ENCODE results near the genes GGTA1 and DAB2IP.

- PRO-cap = bidirectional peak, plus-strand start at chr9:121286521, minus-strand start at chr9:121286443
Measured at GRCh38 chr9:121286292-121287384, 18.7 kb downstream of the GSN start.

DNA sequence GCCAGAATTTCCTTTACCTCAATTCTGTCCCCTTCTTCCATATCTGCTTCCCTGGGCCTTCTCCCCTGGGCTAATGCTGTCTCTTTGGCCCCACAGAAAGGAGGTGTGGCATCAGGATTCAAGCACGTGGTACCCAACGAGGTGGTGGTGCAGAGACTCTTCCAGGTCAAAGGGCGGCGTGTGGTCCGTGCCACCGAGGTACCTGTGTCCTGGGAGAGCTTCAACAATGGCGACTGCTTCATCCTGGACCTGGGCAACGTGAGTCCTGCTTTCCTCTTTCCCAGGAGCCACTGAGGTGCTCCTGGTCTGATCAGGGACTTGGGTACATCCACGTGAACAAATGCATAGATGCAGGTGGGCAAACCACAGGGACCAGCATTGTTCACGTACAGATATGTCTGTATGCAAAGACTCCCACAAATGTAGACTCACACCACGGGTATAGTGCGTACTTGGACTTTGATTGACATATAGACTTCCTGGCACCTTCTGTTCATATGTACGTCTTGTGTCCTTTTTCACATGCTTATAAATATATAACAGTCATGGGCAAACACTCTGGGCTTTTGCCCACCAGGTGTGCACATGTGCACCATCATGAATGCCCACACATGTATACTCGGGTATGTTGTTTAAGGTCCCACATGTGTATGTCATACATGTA lies 42.8 kb downstream of the GSN start:
- PRO-cap = no peak

GRCh38 chr9:121318591-121318845 lies 50.6 kb downstream of the GSN start:
- PRO-cap = no peak

GRCh38 chr9:121321035-121321597 lies 48.9 kb downstream of the STOM start:
- PRO-cap = no peak

DNA sequence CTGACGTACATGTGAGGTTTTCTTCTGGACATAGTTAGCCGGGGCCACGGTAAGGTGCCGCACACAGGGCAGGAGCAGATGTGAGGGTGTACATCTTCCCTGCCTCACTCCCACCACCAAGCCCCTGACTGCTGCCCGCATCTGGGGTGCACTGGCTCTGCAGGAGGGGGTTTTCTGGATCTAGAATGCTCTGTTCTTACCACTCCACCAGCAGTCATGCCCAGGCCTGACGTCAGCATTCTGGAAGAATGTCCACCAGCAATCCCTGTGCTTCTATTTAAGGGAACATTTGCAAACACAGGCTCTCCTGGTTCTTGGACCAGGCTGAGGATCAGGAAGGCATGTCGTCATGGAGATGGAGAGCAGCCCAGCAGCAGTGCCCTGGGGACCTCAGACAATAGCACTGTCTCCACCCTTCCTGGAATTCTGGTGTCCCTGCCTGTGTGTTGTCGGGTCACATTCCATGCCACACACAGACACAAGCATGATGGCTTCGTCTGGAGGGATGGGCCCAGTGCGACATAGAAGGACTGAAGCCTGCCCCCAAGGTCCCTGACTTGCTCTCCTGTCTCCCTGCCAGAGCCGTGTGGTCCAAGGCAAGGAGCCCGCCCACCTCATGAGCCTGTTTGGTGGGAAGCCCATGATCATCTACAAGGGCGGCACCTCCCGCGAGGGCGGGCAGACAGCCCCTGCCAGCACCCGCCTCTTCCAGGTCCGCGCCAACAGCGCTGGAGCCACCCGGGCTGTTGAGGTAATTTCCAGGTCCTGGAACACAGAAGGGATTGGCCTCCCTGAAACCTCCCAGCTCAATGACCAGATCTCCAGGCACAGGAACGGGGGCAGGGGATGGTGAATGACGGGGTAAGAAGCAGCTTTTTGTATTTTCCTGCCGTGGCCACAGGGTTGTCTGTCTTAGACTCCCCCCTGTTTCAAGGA lies 43.9 kb downstream of the STOM start:
- PRO-cap = no peak

DNA sequence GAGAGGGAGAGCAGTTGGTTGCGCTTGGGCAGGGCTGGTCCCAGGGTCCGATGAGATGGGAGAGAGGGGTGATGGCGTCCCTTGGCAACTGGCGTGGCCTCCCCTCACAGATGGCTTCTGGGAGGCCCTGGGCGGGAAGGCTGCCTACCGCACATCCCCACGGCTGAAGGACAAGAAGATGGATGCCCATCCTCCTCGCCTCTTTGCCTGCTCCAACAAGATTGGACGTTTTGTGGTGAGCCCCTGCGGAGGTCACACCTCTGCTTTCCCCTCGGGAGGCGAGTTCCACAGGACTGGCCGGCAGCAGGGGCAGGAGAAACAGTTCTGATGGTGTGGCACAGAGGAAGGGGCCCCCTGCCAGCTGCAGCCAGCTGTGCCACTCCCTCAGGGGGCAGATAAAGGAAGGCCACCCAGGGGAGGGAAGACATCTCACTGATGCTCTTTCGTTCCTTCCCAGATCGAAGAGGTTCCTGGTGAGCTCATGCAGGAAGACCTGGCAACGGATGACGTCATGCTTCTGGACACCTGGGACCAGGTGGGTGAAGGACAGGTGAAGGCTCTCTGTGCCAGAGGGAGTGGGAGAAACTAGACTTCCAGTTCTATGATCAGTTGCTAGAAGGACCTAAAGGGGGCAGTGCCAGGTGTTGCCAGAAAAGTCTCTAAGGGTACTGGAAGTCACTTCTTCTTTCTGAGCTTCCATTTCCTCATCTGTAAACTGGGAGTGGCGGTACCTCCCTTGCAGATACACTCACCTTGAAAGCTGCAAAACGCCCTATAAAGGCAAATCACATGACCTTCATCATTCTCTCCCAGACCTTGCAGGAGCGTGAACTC lies 41.1 kb downstream of the STOM start:
- PRO-cap = no peak

- PRO-cap = no peak
Measured at GRCh38 chr9:121332354-121332881, 37.6 kb downstream of the STOM start.

- PRO-cap = no peak
Measured at GRCh38 chr9:121362552-121363531, 7.2 kb downstream of the STOM start.

- PRO-cap = bidirectional peak, plus-strand start at chr9:121499831, minus-strand start at chr9:121499748; bidirectional peak, plus-strand start at chr9:121500187, minus-strand start at chr9:121500061
Measured at GRCh38 chr9:121499635-121500497, at the start of gene GGTA1. Gene GGTA1, minus strand, starts transcription at chr9:121499844.

DNA sequence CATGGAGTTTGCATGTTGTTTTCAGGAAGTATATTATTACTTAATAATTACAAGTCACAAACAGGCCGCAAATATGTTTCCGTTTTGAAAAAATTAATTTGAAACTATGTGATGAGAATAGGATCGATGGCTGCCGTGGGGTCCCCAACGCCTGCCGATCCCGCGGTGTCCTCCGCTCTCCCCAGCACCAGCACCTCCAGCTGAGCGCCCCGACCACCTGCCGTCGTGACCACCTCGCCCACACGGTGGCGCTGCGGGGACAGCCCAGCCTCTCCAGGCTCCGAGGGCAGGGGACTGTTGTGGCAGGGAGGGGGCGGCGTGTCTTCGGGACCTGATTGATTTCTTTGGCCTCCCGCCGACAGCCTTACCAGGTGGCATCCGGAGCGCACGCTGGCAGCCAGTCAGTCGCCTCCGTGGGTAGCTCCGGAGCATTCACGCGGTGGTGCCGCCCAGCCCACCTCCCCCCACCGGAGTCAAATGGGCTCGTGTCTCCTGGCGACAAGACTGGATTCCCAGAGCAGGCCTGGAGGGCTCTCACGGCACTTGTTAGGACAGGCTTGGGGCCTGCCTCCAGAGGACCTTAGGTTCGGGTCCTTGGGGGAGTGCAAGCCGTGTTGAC lies 50.9 kb upstream of the GGTA1 start:
- PRO-cap = no peak

- PRO-cap = no peak
Measured at GRCh38 chr9:121601079-121601613, 50.3 kb upstream of the DAB2IP start.

DNA sequence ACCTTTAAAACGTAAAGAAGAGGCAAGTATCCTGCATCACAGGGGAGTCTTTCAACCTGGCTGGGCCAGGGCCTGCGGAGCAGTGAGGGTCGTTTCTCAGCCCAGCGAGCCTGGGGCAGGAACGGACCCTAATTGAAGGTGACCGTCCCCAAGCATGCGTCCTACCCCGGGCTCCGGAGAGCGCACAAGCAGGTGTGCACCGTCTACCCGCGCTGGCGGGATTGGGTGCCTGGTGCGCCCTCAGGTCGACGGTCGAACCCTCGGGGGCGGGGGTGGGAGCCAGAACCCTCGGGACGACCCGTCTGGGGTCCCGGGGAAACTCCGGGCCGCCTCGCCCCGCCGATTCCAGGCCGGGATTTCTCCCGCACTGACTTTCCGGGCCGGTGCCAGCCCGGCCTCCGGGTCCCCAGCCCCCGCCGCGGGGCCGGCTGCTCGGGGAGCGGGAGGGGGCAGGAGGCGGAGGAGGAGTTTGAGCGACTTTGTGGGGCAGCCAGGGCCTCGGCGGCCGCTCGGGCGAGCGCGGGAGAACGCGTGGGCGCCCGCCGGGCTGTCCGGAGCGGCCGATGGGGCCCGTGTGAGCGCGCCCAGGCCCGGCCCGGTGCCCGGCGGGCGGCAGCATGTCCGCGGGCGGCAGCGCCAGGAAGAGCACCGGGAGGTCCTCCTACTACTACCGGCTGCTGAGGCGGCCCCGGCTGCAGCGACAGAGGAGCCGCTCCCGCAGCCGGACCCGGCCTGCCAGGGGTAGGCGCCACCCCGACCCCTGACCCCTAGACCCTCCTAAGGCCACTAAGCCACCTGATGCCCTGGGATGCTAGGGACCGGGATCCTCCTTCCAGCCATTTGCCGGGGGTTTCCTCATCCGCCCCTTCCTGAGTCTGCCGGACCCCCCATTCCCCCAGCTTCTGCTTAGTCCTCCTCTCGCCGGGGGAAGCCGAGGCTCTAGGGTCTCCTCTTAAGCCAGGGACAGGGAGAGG lies at the start of gene DAB2IP:
Gene DAB2IP, plus strand, starts transcription at position 476 of the 974 bp plus-strand sequence.
- PRO-cap = bidirectional peak, plus-strand start at position 218 of the sequence, minus-strand start at position 223 of the sequence; bidirectional peak, plus-strand start at position 476 of the sequence, minus-strand start at position 369 of the sequence

GRCh38 chr9:121720073-121720906 lies 68.9 kb downstream of the DAB2IP start:
- PRO-cap = bidirectional peak, plus-strand start at chr9:121720520, minus-strand start at chr9:121720408

- PRO-cap = bidirectional peak, plus-strand start at chr9:121738510, minus-strand start at chr9:121738360
Measured at GRCh38 chr9:121738148-121738701, 86.8 kb downstream of the DAB2IP start.

GRCh38 chr9:121746247-121746823 lies 94.9 kb downstream of the DAB2IP start:
- PRO-cap = no peak

- PRO-cap = no peak
Measured at GRCh38 chr9:121774189-121774487, 122.7 kb downstream of the DAB2IP start.

DNA sequence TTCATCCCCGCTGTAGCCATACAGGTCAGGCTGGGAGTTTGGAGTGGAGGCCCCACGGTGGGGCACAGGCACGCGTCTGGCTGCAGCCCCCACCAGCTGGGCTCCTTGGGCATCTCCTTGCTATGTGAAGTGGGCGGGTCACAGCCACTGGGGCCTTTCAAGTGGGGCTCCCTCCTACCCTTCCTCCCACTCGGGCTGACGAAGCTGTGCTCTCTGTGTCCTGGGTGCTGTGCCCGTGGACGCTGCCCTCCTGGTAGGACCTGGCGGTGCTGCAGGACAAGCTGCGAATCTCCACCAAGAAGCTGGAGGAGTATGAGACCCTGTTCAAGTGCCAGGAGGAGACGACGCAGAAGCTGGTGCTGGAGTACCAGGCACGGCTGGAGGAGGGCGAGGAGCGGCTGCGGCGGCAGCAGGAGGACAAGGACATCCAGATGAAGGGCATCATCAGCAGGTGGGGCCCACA lies 124.5 kb downstream of the DAB2IP start:
- PRO-cap = no peak

DNA sequence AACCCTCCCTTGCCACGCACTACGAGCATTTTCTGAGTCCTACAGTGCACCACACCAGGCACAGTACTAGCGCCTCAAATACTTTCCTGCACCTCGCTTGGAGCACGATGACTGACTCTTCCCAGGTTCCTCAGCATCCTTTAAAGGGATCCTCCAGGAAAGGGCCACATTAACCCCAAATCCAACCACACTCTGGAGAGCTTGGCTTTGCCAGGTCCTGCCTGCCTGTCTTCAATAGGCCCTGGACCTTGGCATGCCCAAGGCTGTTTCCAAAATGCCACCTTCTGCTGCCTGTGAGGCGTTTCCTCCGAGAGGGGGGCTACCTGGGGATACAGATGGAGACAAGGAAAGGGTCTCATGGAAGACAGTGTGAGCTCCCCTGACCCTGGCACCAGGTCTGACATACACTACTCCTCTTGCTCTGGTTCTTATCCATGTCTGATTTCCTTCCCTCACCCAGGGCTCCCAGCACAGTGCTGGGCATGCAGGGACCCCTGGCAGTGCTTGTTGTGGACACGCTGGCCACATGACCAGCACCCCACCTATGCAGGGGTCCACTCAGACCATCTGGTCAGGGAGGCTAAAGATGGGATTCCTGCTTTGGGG lies 170.0 kb downstream of the DAB2IP start:
- PRO-cap = no peak

DNA sequence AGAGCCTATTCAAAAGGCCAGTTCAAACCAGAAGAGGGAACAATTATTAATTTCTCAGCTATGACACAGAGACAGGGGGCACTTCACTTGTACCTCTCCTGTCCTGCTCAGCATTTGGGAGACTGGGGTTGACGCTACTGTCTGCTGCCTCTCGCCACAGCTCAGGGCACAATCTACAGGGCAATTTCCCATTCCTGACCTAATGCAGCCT lies 208.5 kb downstream of the TTLL11 start:
- PRO-cap = no peak

GRCh38 chr9:121895763-121896337 lies 197.3 kb downstream of the TTLL11 start:
- PRO-cap = no peak

Data from colonic mucosa (tissue), 1 donor.